Keratinocyte (primary cell): ENCODE results near the genes HDAC4 and GPC1.

CAGE:
- cytosol, long polyA minus RNA: no peak
- cytosol, long polyA plus RNA: no peak
- long polyA plus RNA: no peak
- nucleus, long polyA minus RNA: no peak
- nucleus, long polyA plus RNA: no peak
Measured at GRCh38 chr2:239322520-239322819, 78.3 kb downstream of the HDAC4 start.

GRCh38 chr2:239330294-239330652 lies 70.5 kb downstream of the HDAC4 start:
CAGE:
- cytosol, long polyA minus RNA: no peak
- cytosol, long polyA plus RNA: no peak
- long polyA plus RNA: no peak
- nucleus, long polyA minus RNA: no peak
- nucleus, long polyA plus RNA: no peak

GRCh38 chr2:239346581-239347451 lies 54.0 kb downstream of the HDAC4 start:
CAGE:
- cytosol, long polyA minus RNA: no peak
- cytosol, long polyA plus RNA: no peak
- long polyA plus RNA: no peak
- nucleus, long polyA minus RNA: no peak
- nucleus, long polyA plus RNA: no peak

DNA sequence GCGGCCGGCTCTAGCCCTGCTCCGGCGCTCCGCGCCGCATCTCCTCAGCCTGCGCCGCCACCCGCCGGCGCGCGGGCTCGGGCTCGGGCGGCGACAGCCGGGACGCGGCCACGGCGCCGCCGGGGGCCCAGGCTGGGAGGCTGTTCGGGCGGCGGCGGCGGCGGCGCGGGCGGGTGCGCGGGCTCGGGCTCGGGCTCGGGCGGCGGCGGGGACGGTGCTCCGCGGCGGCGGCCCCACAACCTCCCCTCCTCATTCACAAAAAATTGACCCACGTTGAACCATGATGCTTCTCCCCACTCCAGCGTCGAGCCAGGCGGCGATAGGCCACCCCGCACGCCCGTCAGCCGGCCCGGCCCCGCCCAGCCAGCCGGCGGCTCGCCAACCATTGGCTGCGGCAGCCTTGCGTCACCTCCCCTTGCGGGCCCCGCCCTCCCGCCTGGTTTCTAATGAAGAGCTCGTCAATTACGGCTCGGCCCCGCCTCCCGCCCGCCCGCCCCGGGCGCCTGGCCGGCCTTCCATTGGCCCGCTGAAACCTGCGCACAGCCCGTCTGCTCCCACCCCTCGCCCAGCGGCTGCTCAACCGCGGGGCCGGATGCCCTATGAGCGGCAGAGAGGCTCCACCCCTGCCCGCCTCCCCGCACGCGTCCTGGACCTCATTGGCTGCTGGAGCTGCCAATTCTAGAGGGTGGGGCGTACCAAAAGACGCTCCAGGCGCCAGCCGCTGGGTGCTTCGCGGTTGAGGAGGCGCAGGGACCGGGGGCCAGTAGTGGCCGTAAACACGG lies at the start of gene HDAC4:
Gene HDAC4 (minus strand): TSS at position 315 of the 782 bp plus-strand sequence.
CAGE:
- cytosol, long polyA minus RNA: no peak
- cytosol, long polyA plus RNA: no peak
- long polyA plus RNA: no peak
- nucleus, long polyA minus RNA: start-site peak on the minus strand centred at position 308 of the sequence, 99 bp wide, 49 reads
- nucleus, long polyA plus RNA: start-site peak on the minus strand centred at position 293 of the sequence, 61 bp wide, 43 and 47 reads in 2 replicates

DNA sequence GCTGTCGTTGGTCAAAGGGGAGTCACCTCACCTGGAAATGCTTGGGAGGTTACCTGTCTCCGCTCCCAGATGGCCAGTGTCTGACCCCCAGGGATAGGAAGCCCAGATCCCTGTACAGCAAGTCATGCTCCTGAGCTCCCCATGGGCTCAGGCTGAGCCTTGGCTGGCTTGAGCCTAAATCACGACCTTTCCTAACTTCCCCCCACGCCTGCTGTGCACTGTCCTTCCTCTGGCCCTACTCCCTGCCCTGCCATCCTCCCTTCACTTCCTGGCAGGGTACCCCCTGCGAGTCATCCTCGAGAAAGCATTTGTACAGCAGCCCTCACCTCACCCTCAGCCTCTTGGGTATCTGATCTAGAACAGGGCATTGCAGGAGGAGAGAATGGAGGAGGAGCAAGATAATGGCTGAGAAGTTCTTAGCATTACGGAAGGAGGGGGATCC lies 9.2 kb upstream of the HDAC4 start:
CAGE:
- cytosol, long polyA minus RNA: no peak
- cytosol, long polyA plus RNA: no peak
- long polyA plus RNA: no peak
- nucleus, long polyA minus RNA: no peak
- nucleus, long polyA plus RNA: no peak

GRCh38 chr2:239751658-239752040 lies 273.5 kb downstream of the NDUFA10 start:
CAGE:
- cytosol, long polyA minus RNA: no peak
- cytosol, long polyA plus RNA: no peak
- long polyA plus RNA: no peak
- nucleus, long polyA minus RNA: no peak
- nucleus, long polyA plus RNA: no peak

CAGE:
- cytosol, long polyA minus RNA: no peak
- cytosol, long polyA plus RNA: no peak
- long polyA plus RNA: no peak
- nucleus, long polyA minus RNA: no peak
- nucleus, long polyA plus RNA: no peak
Measured at GRCh38 chr2:240126892-240127158, 9.3 kb downstream of the COPS9 start.

CAGE:
- cytosol, long polyA minus RNA: no peak
- cytosol, long polyA plus RNA: no peak
- long polyA plus RNA: no peak
- nucleus, long polyA minus RNA: no peak
- nucleus, long polyA plus RNA: no peak
Measured at GRCh38 chr2:240433736-240434523, 1.5 kb upstream of the GPC1 start.

DNA sequence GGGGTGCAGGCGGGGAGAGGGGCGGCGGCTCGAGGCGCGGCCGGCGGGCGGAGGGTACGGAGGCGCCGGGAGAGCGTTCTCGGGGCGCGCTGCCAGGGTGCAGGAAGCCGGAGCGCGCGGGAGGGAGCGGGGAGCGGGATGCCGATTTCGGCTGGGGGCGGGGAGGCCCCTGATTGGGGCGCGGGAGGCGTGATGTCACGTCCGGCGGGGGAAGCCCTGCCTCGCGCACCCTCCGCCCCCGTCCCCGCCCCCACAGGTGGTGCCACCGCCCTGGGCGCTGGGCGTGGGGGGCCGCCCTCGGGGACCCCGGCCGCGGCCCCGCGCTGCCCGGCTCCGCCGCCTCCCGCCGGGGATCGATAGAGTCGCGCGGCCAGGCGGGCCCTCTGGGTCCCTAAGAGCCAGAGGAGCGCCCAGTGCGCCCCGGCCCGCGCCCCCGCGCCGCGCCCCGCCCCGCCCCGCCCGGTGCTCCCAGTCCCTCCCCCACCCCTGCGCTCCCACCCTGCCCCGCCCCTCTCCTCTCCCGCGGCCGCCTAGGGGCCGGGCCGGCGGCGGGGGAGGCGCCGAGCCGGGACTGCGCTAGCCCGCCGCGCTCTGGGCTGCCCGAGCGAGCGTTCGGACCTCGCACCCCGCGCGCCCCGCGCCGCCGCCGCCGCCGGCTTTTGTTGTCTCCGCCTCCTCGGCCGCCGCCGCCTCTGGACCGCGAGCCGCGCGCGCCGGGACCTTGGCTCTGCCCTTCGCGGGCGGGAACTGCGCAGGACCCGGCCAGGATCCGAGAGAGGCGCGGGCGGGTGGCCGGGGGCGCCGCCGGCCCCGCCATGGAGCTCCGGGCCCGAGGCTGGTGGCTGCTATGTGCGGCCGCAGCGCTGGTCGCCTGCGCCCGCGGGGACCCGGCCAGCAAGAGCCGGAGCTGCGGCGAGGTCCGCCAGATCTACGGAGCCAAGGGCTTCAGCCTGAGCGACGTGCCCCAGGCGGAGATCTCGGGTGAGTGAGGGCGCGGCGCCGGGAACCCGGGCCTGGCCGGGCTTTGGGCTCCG lies at the start of gene GPC1:
Gene GPC1 (plus strand): TSS at position 560 of the 1,034 bp plus-strand sequence.
CAGE:
- cytosol, long polyA minus RNA: no peak
- cytosol, long polyA plus RNA: start-site peak on the plus strand centred at position 588 of the sequence, 70 bp wide, 126 and 37 reads in 2 replicates; start-site peak on the plus strand centred at position 736 of the sequence, 59 bp wide, 42 and 5 reads in 2 replicates
- long polyA plus RNA: start-site peak on the plus strand centred at position 589 of the sequence, 133 bp wide, 378 and 233 reads in 2 replicates; start-site peak on the plus strand centred at position 744 of the sequence, 45 bp wide, 39 and 68 reads in 2 replicates
- nucleus, long polyA minus RNA: start-site peak on the plus strand centred at position 635 of the sequence, 67 bp wide, 171 reads; start-site peak on the plus strand centred at position 759 of the sequence, 14 bp wide, 15 reads
- nucleus, long polyA plus RNA: start-site peak on the plus strand centred at position 651 of the sequence, 208 bp wide, 758 and 298 reads in 2 replicates

DNA sequence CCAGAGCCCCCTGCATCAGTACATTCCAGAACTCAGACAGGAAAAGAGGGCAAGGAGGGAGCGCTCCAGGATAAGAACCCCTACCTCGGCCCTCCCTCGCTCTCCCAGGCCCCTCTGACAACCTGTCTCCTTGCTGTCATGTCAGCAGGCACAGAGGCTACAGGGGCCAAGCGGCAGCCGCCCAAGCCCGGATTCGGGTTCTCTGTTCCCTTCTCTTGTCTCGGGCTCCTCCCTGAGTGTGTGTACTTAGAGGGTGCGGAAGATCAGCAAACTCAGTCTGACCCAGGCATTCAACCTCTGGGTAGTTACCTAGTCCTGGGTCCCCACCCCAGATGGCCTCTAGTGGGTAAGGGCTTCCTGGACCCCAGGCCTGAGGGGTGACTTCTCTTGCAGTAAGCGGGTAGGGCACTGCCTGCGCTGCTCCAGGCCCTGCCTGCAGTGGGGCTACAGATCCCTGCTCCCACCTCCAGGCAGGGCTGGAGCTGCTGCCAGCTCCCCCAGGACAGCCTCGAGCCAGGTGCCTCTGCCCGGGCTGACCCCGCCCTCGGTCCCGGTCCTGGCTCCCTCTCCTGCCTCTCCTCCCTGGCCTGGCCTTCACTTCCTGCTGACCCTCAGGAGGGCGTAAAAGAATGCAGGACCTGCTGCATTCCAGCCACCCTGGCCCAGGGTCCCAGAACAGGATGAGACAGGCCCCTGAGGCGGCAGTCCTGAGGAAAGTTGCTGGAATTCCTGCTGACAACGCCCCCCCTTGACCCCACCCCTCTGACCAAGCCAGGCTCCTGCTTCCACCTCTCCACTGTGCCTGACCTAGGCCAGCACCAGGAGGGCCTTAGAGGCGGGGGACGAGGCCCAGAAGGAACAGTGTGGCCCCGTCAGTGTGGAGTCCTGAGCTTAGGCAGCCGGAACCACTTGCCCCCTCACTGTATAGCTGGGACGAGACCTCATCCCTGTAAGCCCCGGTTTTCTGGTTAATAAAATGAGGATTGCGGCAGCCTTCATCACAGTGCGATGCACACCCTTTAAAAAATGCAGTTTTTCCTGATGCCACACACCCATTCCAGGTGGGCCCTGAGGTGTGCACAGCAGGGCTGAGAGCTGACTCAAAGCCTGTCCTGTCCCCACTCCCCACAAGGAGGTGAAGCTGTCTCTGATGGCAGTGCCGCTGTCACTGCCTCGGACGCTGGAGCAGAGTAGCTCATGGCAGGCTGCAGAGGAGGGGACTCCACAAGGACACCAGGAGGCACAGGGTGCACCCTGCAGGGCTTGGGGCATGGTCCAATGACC lies 22.1 kb downstream of the GPC1 start:
CAGE:
- cytosol, long polyA minus RNA: no peak
- cytosol, long polyA plus RNA: no peak
- long polyA plus RNA: no peak
- nucleus, long polyA minus RNA: no peak
- nucleus, long polyA plus RNA: no peak

CAGE:
- cytosol, long polyA minus RNA: no peak
- cytosol, long polyA plus RNA: no peak
- long polyA plus RNA: no peak
- nucleus, long polyA minus RNA: no peak
- nucleus, long polyA plus RNA: no peak
Measured at GRCh38 chr2:240705407-240705847, 13.8 kb downstream of the AQP12A start.

CAGE:
- cytosol, long polyA minus RNA: no peak
- cytosol, long polyA plus RNA: no peak
- long polyA plus RNA: no peak
- nucleus, long polyA minus RNA: no peak
- nucleus, long polyA plus RNA: no peak
Measured at GRCh38 chr2:240793977-240794818, 25.8 kb downstream of the KIF1A start.

DNA sequence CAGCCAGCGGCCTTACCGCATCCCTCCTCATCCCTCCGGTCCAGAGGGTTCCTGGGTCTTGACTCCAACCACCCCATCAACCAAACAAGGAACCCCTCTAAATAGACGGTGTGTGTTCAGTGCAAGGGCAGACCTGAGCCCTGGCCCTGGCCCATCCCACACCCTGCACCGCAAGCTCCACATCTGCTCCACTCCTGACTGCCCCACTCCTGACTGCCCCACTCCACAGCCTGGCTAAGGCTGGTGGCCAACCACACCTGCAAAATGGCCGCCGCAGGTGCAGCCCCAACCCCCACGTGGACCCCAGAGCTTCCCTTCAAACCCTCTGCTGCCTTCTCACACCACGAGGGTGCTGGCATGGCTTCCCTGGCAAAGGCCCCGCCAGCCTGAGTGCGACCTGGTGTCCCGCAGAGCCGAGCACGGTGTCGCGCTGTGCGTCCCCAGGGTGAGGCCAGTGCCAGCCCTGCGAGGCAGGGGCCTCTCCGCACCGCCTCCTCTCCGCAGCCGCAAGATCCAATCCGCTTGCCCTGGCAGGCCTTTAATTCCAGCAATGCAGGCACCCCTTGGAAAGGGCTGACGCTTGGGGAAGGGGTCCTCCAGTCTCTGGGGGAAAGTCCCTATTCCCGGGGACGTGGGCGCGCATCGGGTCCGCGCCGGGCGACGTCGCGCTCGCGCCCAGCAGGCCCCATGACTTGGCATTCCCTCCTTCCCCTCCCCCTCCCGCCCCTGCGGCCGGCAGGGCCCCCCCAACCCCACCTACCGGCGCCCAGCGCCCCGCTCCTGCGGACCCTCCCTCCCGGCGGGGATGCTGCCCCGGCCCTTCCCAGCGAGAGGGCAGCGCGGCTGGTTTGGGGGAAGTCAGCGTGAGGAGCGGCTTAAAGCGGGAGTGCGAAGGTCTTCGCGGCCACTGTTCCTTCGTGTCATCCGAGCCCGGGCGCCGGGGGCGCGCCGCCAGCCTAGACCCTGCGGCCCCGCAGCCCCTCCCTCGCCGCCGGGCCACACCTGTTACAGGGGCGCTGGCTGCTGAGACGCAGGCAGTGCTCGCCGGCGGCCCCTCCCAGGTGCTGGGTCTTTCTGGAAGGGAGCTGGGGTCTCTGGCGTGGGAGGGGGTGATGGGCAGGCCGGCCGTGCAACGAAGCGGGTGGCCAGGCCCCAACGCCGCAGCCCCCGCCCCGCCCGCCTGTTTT lies 1.3 kb downstream of the KIF1A start:
CAGE:
- cytosol, long polyA minus RNA: no peak
- cytosol, long polyA plus RNA: no peak
- long polyA plus RNA: no peak
- nucleus, long polyA minus RNA: no peak
- nucleus, long polyA plus RNA: no peak

CAGE:
- cytosol, long polyA minus RNA: no peak
- cytosol, long polyA plus RNA: no peak
- long polyA plus RNA: no peak
- nucleus, long polyA minus RNA: no peak
- nucleus, long polyA plus RNA: no peak
Measured at GRCh38 chr2:240820933-240821723, 1.1 kb upstream of the KIF1A start.

GRCh38 chr2:240857053-240858090 lies 11.3 kb upstream of the AGXT start:
CAGE:
- cytosol, long polyA minus RNA: no peak
- cytosol, long polyA plus RNA: no peak
- long polyA plus RNA: no peak
- nucleus, long polyA minus RNA: no peak
- nucleus, long polyA plus RNA: no peak

DNA sequence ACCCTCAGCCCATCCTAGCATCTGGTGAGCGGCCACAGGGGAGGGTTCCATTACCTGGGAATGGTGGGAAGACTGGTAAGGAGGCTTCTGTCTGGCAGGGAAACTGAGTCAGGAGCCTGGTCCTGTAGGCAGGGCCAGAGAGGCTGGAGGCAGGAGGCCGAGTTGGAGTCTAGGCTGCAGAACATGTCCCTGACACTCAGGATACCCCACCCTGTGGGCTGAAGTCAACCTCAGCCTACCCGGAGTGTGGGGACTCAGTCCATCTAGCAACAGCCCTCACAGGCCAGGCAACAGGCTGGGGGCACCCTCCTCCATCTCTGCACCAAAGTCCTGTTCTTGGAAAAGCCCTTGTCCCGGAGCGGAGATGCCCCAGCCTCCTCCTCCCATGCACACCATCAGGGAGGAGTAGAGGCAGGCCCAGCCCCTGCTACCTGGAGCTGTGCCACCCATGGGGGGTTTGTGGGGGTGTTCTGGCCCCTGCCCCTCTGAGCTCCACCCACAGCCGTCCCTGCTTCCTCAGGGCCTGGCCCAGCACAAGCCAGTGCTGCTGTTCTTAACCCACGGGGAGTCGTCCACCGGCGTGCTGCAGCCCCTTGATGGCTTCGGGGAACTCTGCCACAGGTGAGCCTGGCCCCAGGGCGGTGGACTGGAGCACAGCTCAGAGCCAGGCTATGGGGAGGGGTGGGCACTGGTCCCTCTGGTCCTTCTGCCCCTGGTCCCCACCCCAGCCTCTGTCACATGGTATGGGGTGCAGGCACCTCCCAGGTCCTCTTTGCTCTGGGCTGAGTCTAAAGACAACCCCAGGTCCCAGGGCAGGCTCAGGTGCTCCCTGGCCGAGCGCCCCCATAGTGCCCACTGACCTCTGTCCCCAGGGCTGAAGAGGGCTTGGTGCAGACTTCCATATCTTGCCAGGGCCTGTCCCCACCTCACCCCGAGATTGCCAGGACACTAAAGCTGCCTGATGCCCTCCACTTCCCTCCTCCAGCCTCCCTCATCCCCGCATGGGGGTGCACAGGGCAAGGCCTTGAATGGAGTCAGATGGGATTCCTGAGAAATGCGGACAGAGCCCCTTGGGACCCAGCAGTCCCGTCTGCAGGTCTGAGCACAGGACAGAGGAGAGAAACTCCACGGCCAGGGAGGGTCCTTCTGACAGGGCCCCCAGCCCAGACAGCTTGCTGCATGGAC lies 2.6 kb downstream of the AGXT start:
CAGE:
- cytosol, long polyA minus RNA: no peak
- cytosol, long polyA plus RNA: no peak
- long polyA plus RNA: no peak
- nucleus, long polyA minus RNA: no peak
- nucleus, long polyA plus RNA: no peak

DNA sequence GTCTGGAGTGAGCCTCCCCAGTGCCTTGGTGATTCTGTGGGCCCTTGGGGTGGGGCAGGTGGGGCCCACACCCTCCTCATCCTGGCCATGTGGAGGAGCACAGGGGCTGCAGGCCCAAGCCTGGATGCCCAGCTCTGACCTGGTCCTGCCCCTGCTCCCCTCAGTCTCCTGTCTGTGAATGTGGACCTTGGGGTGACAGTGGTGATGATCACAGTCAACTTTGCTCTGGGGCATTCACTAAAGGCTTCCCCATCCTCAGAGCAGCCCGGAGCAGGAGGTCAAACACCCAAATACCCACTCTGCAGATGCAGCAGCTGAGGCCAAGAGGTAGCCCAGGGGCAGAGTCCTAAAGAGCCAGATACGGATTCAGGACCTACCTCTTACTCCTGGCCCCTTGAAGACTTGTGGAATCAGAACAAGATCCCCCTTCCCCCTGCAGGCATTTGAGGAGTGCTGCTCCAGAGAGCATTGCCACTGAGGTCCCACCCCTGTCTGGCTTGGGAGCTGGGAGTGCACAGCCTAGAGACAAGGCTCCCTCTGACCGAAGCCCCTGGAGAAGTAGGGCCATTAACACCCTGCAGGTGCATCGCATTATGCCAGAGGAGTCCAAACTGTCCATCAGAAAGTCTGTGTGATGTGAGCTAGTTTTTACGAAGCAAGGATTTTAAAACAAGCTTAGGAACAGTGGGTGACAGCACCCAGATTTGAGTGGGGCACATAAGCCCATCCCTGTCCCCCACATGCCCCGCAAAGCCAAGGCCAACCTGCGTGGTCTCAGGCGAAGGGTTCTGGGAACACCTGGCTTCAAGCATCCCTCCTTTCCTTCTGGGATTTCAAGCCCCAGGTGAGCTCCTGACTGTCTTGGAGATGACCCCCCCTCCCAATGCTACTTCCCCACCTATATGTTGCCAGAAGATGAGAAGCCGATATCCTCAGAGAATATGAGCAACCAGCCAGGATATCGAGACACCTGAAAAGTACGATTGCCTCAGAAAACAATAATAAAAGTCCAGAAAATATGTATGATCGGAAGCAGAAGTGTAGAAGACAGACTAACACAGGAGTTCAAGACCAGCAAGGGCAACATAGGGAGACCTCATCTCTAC lies 48.4 kb downstream of the MTERF4 start:
CAGE:
- cytosol, long polyA minus RNA: no peak
- cytosol, long polyA plus RNA: no peak
- long polyA plus RNA: no peak
- nucleus, long polyA minus RNA: no peak
- nucleus, long polyA plus RNA: no peak

DNA sequence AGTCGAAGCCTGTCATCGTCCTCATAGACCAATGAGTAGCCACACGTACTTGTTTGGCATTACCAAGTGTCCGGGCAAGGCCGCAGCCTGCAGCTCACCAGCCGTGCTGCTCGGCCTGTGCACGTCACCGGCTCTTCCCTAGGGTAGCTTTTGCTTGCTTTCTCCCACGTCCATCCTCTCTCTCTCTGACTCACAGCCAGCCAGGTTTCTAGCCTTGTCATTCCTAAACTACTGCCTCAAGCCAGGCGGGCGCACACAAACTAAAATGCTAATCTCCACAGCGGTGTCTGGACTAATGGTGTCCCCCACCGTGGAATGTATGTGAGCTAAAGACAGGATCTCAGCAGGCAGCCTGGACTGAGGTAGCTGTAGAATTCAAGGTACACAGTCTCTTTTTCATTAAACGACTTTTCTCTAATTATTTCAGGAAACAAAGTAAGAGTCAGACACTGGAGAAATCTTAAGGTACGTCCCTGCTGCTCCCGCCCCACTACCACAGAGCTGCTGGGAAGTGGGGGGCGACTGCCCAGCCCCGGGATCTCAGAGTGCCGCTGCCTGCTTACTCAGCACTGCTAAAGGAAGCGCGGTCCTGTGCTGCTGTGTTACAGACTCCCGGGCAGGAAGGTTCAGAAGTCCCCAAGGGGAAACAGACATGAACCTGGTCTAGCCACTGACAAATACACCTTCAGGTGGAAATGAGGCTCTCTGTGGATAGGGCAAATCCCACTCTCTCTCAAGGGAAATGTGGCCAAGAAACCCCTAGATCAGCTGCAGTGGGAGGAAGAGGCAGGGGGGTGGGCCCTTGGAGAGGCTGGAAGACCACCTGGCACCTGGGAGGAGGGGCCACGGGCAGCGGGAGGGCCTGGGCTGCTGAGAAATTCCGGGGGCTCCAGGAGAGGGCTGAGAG lies 13.9 kb downstream of the MTERF4 start:
CAGE:
- cytosol, long polyA minus RNA: no peak
- cytosol, long polyA plus RNA: no peak
- long polyA plus RNA: no peak
- nucleus, long polyA minus RNA: no peak
- nucleus, long polyA plus RNA: no peak

CAGE:
- cytosol, long polyA minus RNA: no peak
- cytosol, long polyA plus RNA: no peak
- long polyA plus RNA: no peak
- nucleus, long polyA minus RNA: no peak
- nucleus, long polyA plus RNA: no peak
Measured at GRCh38 chr2:241102994-241103616, 1.0 kb upstream of the MTERF4 start.

CAGE:
- cytosol, long polyA minus RNA: no peak
- cytosol, long polyA plus RNA: no peak
- long polyA plus RNA: no peak
- nucleus, long polyA minus RNA: no peak
- nucleus, long polyA plus RNA: no peak
Measured at GRCh38 chr2:241112023-241113343, 10.4 kb upstream of the MTERF4 start.